ENCODE data around the gene CSPG4.

DNA sequence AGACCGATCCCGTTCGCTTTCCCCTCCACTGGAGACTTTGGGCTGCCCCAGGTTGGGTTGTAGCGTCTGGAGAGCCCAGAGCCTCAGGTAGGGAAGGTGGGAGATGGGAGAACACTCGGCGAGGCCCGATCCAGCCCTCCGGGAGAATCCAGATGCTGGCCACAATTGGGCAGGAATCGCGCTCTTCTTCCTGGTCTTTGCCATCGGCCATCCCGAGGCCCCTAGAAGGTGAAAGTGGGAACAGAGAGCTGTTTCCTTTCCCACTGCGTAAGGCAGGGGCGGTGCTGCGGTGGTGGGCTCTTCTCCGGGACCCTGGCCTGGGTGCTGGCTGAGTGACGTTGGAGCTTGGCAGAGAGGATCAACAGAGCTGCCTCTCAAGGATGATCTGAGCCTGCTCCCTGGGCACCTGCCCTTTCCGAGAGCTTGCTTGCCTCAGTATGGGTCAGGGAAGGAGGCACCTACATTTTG is 1.3 kb downstream of the C15orf39 start:
- PRO-cap: no peak

DNA sequence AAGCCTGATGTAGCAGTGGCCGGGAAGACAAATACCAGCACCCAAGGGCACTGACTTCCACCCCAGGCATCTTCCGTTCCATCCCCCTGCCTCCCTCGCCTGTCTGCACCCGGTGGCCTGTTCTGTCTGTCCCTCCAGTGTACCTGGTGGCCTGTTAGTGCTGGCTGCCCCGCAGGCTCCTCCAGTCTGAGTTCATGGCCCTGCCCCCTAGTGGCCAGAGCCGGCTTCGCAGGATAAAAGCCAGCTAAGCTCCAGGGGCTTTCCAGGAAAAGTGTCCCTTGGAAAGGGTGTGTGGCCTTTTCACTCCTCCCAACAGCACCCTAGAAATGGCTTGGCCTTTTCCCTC is 16.5 kb downstream of the GOLGA6D start:
- PRO-cap: no peak

DNA sequence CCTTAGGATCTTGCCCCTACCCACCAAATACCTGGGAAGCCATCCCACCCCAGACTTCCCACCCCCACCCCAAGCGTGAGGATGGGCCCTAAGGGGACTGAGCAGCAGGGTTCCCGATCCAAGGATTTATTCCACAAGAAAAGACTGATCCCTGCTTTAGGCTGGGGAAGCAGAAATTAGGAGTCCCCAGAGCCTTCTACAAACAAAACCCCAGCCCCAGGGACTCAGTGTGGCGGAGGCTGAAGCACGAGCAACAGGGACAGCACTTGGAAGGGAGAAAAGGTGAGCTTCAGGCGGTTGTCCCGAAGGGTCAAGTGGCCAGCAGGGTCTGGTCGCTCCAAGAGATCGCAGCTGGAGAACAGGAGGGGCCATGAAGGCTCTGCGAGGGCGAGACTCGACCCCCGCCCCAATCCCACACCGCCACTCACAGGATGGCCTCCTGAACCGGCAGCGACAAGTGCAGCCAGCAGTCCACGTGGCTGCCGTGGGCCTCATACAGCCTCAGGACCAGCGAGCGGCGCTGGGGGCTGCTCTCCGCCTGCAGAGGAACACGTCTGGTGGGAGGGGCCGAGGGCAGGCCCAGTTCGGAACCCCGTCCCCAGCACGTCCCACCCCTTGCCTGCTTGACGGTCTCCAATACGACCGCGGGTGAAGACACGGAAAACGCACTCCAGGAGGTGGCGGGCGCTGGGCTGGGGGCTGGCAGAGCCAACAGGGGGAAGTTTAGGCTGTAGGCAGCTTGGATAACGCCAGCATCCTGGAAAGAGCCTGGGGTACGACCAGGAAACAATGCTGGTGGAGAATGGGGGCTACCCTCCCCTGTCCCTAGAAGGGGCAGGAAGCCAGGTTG is 9.1 kb downstream of the NEIL1 start:
- PRO-cap: no peak

- PRO-cap: bidirectional peak, plus-strand start at chr15:75455967, minus-strand start at chr15:75455816
Measured at GRCh38 chr15:75455694-75456512, 4.4 kb upstream of the SIN3A start.

DNA sequence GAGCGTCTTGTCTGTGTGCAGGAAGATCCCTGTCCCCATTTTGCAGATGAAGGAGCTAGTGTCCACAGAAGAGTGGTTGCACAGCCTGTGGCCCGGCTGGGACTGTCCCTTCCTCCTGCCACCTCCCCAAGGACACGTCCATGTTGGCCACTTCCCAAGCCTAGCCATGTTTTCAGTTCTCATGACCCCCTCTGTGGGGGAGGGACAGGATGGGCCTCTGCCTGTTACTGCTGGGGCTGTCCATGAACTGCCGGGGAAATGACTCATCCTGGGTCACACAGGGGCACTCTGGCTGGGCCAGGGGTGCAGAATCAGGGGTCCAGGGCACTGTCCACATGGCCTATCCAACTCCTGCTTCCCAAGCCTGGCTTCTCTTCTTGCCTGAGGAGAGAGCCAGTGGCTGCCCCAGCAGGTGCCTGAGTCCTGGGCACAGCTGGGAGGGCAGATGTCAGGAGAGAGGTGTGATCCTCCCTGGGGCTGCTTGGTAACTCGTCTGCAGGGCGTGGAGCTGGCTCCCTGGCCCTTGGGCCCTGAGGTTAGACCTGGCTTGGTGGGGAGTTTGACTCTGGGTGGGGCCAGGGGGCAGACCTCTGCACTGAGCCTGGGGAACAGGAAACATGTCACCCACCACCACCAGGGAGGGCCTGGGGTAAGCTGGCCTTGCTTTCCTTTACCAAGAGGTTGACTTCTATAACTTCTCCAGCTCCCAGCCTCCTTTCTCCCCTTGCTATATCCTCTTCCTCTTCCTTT is 3.7 kb downstream of the SNX33 start:
- PRO-cap: no peak

DNA sequence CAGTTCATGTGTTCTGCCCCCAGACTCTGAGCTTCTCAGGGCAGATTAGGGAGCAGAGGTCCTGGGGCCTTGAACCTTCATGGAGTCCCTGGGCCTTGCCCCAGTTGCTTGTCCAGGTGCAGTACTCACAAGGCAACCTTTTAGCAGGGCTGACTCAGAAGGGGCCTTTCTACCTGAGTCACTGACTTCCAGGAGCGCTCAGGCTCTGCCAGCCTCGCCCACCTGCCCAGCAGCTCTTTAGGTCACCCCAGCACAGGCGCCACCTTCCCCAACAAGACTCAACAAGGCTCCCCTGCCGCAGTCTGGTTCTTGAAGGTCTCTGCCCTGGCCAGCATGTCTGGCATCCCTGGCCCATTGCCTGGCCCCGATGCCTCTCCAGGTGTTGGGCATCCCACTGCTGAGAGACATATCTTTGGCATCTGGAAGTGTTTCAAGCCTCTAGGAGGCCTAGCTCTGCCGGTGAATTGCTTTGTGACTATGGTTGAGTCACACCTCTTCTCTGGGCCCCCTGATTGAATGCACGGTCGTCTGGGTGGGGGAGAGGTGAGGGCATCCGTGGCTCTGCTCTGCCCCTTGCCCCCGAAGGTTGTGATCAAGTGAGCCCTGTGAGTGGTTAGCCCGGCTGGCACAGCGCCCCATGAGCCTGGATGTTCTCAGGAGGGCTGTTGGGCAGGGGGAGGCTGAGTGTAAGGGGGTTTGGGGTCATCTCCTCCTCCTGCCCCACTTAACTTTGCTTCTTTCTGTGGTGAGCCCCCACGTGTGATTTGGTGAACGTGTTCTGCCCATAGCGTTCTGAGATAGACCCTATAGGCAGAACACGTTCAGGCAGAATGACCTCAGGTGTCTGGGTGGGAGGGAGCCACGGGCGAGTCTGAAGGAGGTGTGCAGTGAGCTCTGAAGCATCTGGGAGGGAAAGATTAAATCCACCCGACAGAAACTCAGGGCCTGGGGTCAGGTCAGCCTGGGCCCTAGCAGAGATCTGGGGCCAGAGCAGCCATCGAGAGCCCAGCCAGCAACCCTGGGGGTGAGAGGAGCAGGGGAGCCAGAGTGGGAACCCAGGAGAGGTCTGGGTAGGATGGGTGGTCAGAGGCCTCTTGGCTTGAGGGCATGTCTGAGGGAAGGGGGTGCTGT is 21.8 kb downstream of the SNX33 start:
- PRO-cap: no peak

DNA sequence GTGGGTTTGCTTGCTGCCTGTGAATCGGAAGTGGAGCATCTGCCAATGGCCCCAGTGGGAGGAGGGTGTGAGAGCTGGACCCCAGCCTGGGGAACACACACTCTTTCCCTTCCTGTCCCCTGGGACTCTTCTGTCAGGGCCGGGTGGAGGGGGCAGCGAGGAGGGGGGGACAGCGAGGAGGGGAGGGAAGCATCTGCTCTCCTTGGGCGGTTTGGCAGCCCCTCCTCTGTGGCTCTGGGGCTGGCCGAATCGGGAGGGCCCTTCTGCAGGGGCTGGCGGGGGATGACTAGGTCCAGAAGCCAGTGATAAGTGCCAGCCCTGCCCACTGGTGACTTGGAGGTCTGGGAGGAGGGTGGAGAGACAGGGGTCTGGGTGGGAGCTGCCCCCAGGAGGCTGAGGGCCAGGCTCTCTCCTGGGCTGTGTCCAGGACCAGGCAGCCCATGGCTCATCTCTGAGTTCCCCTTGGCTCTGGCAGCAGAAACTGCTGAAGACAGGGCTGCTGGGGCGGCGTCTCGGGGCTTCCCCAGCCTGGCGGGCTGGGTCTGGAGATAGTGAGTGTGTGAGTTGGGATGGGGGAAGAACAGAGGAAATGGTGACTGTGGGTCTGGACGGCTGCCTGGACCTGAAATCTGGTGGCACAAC is 12.3 kb downstream of the CSPG4 start:
- PRO-cap: no peak

DNA sequence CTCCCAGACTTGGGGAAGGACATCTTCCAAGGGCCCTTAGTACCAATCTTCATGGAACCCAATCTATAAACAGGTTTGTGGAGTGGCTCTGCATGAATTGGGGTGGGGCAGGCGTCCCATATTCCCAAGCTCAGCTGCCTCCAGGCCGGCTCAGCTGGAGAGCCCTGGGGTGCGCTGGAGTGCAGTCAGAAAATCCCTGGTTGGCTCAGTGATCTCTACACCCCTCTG is 5.1 kb downstream of the CSPG4 start:
- PRO-cap: no peak

- PRO-cap: no peak
Measured at GRCh38 chr15:75710853-75711349, 1.7 kb downstream of the CSPG4 start.

GRCh38 chr15:75712658-75713162 is at the start of gene CSPG4:
Gene CSPG4, minus strand, starts transcription at chr15:75712848.
- PRO-cap: bidirectional peak, plus-strand start at chr15:75712818, minus-strand start at chr15:75712875

DNA sequence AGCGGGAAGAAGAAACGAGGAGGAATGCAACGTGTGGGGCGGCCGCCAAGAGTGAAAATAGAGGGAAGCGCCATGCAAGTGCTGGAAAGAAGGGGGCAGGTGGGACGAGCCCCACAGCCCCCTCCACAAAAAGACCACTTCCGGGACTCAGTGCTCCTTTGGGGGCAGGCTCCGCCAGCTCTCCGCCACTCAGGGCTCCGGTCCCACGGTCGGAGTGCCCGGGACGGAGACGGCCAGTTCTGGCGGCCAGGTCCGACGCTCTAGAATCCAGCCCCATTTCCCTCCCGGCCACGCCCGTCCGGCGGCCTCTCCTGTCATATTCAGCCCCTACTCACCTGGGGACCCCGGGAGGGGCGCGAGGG is 14.2 kb downstream of the ODF3L1 start:
- PRO-cap: no peak

GRCh38 chr15:75824279-75824586 is 19.0 kb upstream of the UBE2Q2 start:
- PRO-cap: no peak

DNA sequence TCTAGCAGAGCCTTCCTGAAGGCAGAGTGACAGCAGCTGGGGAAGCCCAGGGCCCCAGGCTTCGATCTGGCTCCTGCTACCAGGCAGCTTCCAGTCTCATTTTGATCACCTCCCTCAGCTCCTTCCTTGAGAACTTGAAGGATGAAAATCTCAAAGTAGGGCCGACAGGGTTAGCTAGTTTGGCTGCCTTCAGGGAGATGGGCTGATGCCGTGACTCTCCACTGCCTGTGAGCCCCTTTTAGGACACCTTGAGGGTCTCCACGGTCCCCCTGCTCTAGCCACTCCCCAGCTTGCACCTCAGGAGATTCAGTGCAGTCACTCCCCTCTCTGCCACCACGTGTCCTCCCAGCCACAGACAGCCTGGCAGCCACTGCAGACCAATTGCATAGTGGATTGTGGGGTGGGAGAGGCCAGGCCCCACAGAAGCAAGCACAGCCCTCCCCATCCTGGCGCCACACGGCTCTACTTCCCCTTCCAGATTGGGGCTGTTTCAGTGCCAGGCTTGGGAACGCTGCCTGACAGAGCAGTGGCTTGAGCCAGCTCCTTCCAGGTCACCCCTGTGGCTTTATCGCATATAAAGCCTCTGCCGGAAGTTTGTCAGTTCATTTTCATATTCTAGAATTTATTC is 90.6 kb downstream of the TMEM266 start:
- PRO-cap: no peak

DNA sequence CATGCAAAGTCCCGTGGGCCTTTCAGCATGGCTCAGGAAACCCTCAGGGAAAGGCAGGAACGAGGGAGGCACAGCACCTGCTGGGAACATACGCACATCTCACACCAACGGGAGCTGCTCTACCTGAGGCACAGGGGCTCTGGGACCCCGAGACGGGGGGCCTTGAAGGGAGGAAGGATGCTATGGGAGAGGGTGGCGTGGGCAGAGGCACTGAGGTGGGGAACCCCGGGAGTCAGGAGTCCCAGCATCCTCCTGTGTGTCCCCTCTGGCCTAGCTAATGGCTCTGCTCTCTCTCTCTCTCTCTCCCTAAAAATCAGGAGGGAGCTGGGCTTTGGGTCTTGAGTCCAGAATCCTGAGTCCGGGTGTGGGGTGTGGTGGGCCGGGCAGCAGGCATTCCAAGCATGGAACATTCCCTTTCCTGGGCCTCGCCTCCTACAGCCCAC is 101.4 kb downstream of the TMEM266 start:
- PRO-cap: no peak

DNA sequence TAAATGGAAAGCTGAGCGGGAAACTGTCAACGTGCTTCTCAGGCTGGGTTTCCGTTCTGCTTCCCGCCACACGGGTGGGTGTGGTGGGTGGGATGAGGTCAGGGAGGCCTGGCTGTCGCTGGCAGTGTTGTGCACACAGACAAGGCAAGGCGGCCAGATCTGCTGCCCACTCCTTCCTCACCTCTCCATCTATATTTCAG is 110.3 kb downstream of the TMEM266 start:
- PRO-cap: no peak

GRCh38 chr15:76172604-76173307 is 113.0 kb downstream of the TMEM266 start:
- PRO-cap: no peak

DNA sequence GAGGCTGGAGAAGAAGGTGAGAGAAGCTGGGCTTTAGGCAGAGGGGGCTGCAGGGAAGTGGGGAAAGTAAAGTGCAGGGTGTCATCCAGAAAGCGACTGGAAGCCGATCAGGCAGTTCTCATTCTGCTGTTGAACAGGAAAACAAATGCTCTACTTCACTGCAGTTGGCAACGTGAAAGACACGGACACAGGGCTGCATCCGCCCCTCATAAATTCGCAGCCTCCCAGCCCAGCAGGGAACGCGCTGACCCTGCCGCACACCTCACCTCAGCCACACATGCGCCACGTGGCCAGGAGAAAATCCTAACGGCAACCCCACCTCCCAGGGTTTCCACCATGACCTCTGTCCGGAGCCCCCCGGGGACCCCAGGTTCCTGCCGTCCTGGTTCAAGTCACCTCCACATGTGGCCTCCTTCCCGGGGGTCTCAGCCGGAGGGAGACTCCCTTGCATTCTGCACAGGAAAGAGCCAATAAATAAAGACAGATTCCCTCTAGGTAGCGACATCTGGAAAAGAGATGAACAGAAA is 118.6 kb downstream of the TMEM266 start:
- PRO-cap: no peak

DNA sequence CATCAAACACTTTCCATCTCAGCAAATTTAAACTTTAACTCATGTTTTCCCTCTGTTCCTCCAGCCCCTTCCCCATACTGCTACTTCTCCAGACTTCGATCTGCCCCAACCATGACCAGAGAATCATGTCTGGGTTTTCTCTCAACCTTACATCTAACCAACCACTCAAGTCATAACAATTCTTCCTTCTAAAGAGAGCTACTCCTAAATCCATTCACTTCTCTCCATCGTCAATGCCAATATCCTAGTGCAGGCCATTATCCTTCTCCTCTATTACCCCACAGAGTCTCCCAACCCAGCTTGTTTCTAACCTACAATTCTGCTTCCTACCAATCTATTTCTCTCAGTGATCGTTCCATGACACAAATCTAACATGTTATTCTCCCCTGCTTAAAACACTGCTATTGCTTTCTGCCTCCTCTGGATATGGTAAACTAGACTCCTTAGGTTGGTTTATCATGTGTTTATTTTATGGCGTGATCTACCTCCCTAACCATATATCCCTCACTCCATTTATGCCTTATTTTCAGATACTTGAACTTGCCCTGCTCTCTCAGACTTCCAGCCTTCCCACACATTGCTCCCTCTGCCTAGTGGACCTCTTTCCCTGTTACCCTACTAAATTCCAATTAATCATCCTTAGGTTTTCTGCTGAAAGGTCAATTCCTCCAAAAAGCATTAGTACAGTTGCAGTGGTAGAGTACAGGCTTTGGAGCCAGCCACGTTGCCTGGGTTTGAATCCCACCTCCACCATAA is 10.8 kb downstream of the ETFA start:
- PRO-cap: no peak

DNA sequence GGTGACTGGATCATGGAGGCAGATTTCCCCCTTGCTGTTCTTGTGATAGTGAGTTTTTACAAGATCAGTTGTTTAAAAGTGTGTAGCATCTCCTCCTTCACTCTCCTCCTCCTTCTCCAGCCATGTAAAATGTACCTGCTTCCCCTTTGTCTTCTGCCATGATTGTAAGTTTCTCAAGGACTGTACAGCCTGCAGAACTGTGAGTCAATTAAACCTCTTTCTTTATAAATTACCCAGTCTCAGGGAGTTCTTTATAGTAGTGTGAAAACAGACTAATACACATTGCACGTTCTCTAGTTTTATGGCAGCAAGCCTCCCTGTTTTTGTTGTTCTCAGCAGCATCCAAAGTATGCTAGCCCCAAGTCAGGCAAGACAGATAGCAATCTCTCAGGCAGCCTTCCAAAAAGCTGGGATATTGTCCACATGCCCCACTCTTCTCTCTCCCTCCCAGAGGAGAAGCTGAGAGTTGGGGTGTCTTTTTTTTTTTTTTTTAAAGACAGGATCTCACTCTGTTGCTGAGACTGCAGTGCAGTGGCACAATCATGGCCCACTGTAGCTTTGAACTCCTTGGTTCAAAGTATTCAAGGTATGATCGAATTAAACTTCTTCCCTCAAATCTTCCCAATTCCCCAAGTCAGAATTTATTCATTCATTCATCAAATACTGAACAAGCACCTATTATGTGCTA is 130.5 kb downstream of the ISL2 start:
- PRO-cap: no peak

DNA sequence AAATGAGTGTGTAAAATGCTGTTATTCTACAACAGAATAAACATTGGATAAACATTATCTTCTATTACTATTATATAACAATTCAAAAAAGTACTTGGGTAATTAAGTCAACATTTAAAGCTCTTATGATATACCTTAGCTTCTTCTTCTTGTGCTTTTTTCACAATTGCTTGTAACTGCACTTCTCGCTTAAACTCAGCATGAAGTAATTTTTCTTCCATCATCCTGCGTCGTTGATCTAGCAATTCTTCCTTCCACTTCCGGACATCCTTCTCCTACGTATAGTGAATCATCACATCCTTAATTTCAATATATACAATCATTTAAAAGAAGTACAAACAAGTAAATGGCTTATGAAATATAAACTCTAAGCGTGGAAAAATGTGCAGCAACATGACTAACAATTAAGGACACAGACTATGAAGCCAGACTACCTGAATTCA is 151.4 kb downstream of the SCAPER start:
- PRO-cap: no peak